PC-3 (cell line): ENCODE data around the genes REPIN1 and ASB10.

GRCh38 chr7:150367822-150368935 lies at the start of gene REPIN1:
REPIN1 (plus strand) TSS chr7:150368822.
- RAMPAGE, long total RNA: no peak

DNA sequence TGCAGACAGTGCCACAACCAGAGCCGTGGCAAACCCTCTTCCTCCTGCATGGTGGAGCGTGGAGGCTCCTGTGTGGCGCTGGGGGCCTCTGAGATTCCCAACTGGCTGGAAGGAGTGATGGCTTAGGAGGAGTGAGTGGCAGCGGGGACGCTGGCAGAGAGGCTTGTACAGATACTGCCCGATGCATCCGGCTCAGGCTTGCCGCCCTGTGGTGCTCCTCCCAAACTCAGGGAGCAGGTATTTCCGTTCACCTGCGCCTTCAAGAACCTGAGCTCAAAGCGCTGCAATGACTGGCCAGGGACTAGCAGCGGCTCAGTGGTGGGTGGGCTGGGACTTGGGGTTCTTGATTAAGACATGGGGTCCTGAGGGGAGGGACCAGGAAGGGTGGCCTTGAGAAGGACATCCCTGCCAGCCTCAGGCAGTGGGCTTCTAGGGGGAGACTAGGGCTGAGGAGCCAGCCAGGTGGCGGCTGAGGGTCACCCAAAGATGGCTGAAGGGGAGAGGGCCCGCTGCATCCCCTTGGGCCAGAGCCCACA lies 3.0 kb downstream of the ZNF775 start:
- RAMPAGE, long total RNA: no peak

DNA sequence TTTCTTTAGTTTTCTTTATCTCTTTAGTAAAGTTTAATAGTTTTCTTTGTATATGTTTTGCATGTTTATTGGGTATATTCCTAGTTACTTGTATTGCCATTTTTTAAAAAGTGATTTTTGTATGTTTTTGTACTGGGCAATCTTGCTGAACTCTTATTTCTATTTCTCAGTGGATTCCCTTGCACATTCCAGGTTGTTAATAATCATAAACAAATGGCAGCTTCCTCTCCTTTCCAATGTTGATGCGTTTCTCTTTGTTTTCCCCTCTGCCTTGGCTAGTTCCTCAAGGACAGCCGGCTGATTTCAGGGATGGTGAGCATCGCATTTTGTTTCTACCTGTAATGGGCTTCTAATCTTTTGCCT lies 11.3 kb upstream of the ENSG00000284691 start:
- RAMPAGE, long total RNA: no peak

- RAMPAGE, long total RNA: no peak
Measured at GRCh38 chr7:150406470-150407559, 1.3 kb downstream of the ENSG00000284691 start.

- RAMPAGE, long total RNA: no peak
Measured at GRCh38 chr7:150586986-150587447, 19.8 kb downstream of the GIMAP4 start.

GRCh38 chr7:150630448-150630925 lies 1.7 kb downstream of the GIMAP6 start:
- RAMPAGE, long total RNA: no peak

DNA sequence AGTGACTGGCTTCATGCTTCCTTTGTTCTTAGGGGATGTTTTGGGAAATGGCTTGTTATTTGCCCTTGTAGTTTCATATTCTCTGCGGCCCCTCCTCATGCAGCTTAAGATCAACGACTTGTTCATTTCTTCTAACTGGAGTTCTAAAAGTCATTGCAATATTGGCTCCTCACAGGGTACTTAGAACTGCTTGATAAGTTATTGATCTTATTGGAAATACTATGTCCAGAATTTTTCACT lies 8.5 kb upstream of the GIMAP2 start:
- RAMPAGE, long total RNA: no peak

DNA sequence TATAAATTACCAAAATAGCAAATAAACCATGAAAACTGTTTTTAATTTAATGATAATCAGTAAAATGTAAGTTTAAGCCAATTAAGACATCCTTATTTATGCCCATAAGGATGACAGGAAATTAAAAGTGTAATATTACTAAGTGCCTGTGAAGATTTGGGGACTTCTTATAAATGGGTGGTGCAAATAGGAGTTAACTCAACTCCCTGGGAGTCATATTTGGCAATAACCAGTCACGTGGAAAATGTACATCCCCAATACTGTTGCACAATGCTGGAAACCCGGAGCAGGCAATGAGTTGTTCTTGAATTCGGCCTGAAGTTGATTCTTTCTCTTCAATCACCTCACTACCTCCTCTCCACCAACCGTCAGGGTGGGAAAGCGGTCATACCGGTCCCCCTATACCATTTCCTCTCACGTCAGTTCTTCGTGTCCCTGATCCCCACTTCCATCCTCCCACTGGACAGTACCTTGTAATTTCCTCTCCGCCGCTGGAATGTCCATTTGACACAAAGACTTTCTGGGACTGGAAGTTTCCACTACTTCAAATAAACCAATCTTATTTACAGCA lies 2.8 kb downstream of the GIMAP5 start:
- RAMPAGE, long total RNA: no peak

GRCh38 chr7:150780991-150781364 lies 19.2 kb downstream of the TMEM176B start:
- RAMPAGE, long total RNA: no peak

GRCh38 chr7:150824196-150824843 lies 23.8 kb downstream of the TMEM176A start:
- RAMPAGE, long total RNA: no peak

GRCh38 chr7:150901104-150901796 lies 48.9 kb downstream of the AOC1 start:
- RAMPAGE, long total RNA: no peak

GRCh38 chr7:150965196-150965568 lies 12.9 kb downstream of the KCNH2 start:
- RAMPAGE, long total RNA: no peak

GRCh38 chr7:151009687-151010185 lies 14.6 kb downstream of the ATG9B start:
- RAMPAGE, long total RNA: no peak

GRCh38 chr7:151012797-151013311 lies 11.4 kb downstream of the ATG9B start:
- RAMPAGE, long total RNA: no peak

DNA sequence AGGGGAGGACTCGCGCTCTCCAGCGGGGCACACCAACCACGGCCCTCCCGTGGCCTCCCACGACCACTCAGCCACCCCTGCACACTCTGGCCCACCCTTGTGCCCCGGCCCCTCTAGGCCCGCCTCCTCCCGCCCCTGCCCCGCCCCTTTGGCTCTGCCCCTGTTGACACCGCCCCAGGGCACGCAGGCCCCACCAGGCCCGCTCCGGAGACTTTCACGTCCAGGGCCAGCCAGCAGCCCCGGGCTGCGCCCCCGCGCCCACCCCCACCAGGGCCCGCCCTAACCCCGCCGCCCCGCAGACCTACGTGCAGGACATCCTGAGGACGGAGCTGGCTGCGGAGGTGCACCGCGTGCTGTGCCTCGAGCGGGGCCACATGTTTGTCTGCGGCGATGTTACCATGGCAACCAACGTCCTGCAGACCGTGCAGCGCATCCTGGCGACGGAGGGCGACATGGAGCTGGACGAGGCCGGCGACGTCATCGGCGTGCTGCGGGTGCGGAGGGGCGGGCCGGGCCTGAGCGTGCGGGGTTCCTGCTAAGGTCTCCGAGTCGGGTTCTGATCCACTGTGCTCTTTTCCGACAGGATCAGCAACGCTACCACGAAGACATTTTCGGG lies 10.8 kb downstream of the ATG9B start:
- RAMPAGE, long total RNA: no peak

GRCh38 chr7:151027039-151027668 lies 1.1 kb upstream of the ABCB8 start:
- RAMPAGE, long total RNA: no peak

DNA sequence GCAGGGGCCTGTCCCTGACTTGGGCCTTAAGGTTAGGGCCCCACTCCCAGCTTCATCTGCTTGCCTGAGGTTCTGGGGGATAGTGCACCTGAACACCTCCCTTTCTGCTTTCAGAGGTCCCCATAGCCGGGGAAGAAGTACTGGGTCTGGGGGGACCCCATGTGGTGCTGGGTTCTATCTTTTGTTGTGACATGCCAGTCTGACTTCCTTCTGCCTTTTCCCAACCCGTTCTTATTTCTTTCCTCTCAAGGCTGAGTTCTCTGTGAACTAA lies 1.8 kb downstream of the AGAP3 start:
- RAMPAGE, long total RNA: no peak

DNA sequence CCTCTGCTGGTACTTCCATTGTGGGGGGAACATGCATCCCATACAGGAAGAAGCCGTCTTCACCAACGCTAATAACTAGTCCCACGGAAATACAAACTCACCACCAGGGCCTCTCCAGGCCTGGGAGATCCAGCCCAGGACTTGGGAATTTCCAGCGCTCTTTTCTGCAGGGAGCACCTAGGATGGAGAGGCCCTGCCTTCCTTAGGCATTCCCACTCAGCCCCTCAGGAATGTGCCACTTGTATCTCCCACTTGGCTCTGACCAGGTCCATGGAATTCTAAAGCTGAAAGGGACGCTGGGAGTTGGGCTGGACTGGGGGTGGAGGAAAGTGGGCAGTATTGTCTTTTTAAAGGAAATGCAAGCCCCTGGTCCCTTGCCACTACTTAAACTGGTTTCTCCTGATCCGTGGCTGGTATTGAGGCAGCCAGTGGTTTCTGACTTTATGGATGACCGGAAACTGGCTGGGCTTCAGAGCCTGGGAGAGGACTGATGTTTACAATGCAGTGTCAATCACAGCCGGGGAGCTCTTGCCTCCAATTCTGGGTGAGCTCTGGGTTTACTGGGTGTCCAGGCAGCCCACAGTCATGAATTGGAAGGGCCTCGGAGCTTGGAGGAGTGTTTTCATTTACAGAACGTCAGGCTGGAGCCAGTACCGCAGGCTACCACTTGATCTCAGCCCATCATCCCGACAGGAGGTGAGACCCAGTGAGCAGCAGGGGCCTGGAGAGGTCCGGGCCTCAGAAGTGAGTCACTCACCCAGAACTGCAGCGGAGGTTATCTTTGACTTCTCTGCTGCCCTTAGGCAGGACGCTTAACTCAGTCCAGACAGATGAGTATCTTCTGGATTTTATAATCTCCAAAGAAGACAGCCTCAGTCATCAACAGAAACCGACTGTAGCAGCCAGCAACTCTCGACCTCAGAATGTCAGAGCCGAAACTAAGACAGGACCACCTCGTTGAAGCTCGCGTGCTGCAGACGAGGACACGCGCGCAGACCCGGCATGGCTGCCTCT lies 27.3 kb downstream of the AGAP3 start:
- RAMPAGE, long total RNA: no peak

- RAMPAGE, long total RNA: no peak
Measured at GRCh38 chr7:151134205-151134871, 33.2 kb downstream of the GBX1 start.

DNA sequence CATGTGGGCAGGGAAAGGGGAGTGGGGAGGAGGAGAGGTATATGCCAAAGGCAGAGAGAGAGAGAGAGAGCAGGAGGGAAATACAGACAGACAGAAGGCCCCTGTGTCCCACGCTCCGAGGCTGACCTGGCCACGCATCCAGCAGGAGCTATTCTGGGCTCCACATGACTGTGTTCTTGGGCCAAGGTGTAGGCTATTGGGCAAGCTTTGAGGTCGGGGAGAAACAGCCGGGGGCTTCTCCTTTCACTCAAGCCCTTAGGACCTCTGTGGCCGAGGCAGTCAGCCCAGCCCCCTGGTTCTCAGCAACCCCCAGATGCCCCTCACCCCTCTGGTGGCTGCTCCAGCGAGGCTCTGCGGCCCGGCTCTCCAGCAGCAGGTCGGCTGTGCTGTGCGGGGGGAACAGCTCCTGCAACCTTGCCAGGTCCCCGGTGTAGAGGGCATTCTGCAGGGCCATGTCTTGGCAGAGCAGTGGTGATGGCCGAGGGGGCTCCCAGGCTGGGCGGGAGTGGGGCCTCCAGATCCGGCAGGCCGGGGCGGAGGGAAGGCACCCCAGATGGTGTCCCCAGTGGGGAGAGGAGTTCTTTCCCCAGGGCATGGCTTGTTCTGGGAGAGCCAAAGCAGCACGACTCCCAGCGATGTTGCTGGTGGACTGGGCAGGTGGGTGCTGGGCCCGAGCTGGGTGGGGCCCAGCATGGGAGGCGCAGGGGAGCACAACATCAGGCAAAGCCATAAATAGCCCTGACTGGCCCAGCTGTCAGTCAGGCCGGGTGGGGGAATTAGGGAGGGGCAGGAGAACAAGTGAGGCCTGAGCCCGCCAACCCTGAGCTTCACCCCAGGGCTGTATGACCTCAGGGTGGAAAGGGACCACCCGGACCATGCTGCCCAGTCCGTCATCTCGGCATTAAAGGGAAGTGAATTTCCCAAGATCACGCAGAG lies at the start of gene ASB10:
Gene ASB10, minus strand, starts transcription at position 123 of the 936 bp plus-strand sequence.
- RAMPAGE, long total RNA: no peak